Camera-type eye (tissue), 1 donor: Measurements from ENCODE around the gene AMACR.

- RAMPAGE, long total RNA, result no peak
Measured at GRCh38 chr5:18049318-18049549, 393.6 kb upstream of the H3Y1 start.

DNA sequence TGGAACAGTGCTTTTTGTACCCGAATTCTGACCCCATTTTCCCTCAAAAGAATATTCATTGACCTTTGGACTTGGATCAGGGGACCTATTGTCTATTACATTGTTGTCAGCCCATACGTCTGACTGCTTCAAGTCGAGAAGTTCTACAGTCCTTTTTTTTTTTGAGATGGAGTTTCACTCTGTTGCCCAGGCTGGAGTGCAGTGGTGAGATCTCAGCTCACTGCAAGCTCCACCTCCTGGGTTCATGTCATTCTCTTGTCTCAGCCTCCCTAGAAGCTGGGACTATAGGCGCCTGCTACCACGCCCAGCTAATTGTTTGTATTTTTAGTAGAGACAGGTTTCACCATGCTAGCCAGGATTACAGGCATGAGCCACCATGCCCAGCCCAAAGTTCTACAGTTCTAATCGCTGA, 1089.2 kb upstream of the H3Y1 start:
- RAMPAGE, long total RNA, result no peak

DNA sequence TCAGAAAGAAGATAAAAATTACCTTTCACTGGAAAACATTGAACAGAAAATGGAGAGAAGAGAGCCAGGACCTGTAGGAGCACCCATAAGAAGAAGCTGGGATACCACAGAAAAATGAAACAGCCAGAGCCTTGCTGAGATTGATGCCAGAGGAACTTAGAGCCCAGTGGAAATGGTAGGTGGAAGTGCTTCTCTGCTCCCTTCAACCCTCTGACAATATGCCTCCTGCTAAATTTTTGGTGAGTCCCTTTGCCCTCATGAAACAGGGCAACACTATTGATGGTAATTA, 803.9 kb downstream of the CDH18 start:
- RAMPAGE, long total RNA, result no peak

GRCh38 chr5:19288123-19288740, 699.8 kb downstream of the CDH18 start:
- RAMPAGE, long total RNA, result no peak

GRCh38 chr5:20575451-20575937, 587.5 kb upstream of the CDH18 start:
- RAMPAGE, long total RNA, result no peak

DNA sequence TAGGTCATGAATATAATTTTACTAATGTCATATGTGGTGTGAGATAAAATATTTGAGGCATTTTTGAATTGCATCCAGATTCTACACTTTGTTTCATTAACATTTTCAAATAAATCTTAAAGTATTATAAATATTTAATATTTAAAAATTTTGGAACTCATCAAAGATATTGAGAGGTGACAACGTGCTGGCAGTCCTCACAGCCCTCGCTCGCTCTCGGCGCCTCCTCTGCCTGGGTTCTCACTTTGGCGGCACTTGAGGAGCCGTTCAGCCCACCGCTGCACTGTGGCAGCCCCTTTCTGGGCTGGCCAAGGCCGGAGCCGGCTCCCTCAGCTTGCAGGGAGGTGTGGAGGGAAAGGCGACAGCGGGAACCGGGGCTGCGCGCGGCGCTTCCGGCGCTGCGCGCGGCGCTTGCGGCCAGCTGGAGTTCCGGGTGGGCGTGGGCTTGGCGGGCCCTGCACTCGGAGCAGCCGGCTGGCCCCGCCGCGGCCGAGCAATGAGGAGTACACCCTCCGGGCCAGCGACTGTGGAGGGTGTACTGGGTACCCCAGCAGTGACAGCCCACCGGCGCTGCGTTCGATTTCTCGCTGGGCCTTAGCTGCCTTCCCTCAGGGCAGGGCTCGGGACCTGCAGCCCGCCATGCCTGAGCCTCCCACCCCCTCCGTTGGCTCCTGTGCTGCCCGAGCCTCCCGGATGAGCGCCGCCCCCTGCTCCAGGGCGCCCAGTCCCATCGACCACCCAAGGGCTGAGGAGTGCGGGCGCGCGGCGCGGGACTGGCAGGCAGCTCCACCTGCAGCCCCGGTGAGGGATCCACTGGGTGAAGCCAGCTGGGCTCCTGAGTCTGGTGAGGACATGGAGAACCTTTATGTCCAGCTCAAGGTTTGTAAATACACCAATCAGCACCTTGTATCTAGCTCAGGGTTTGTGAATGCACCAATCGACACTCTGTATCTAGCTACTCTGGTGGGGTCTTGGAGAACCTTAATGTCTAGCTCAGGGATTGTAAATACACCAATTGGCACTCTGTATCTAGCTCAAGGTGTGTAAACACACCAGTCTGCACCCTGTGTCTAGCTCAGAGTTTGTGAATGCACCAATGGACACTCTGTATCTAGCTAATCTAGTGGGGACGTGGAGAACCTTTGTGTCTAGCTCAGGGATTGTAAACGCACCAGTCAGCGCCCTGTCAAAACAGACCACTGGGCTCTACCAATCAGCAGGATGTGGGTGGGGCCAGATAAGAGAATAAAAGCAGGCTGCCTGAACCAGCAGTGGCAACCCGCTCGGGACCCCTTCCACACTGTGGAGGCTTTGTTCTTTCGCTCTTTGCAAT, 444.0 kb downstream of the PRDM9 start:
- RAMPAGE, long total RNA, result no peak

DNA sequence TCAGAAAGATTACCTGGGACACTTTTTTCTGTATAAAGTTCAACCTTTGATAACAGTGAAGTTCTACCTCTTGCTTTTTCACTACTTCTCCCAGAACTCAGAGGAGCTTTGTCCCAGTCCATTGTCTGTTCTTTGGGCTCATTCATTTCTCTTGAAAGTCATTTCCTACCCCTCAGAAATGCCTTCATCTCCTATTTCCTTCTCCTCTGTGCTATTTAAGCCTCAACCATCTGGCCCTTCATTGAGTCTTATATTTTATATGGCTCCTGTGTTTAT, 16.4 kb upstream of the CDH10 start:
- RAMPAGE, long total RNA, result no peak

GRCh38 chr5:28062779-28063160, 1024.4 kb upstream of the CDH9 start:
- RAMPAGE, long total RNA, result no peak

DNA sequence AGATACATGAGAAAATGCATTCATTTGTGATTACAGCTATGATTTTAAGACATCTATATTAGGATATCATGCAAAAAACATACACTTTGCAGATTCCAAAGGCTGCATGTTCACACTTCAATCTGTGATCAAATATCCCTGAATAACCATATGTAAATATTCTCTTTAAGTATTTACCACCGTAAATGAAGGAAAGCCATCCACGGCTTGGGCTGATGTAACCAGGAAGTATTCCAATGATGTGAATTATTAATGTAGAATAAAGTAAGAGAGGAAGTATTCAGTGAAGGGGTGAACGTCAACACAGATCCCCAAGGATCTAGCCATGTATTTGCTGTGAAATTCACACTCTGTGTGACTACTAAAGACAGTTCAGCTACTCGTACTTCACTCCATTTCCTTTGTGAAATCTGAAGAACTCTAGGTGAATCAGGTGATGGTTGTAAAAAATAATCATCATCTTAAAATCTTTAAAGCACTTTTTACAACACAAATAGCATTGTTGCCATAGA, 75.2 kb downstream of the CDH6 start:
- RAMPAGE, long total RNA, result no peak

DNA sequence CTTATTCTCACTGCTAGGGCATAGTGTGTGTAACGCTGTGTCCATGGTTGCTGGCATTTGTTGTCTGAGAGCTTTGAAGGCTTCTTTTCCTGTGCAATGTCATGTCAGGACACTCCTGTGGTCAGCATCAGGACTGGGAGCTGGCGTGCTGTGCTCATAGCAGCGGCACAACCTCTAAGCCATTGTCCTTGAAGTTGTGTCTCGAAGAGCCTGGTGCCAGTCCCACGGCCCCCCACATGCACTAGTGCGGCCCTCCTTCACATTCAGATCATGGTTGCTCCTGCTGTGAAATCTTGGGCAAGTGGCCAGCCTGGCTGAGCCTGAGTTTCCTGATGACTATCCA, 32.4 kb downstream of the PDZD2 start:
- RAMPAGE, long total RNA, result no peak

DNA sequence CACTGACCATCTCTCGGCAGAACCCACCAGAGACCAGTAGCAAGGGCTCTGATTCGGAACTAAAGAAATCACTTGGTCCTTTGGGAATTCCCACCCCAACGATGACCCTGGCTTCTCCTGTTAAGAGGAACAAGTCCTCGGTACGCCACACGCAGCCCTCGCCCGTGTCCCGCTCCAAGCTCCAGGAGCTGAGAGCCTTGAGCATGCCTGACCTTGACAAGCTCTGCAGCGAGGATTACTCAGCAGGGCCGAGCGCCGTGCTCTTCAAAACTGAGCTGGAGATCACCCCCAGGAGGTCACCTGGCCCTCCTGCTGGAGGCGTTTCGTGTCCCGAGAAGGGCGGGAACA, 83.4 kb downstream of the GOLPH3 start:
- RAMPAGE, long total RNA, result no peak

- RAMPAGE, long total RNA, result no peak
Measured at GRCh38 chr5:32098192-32099008, 75.7 kb downstream of the GOLPH3 start.

- RAMPAGE, long total RNA, result no peak
Measured at GRCh38 chr5:32165271-32166306, 8.5 kb downstream of the GOLPH3 start.

DNA sequence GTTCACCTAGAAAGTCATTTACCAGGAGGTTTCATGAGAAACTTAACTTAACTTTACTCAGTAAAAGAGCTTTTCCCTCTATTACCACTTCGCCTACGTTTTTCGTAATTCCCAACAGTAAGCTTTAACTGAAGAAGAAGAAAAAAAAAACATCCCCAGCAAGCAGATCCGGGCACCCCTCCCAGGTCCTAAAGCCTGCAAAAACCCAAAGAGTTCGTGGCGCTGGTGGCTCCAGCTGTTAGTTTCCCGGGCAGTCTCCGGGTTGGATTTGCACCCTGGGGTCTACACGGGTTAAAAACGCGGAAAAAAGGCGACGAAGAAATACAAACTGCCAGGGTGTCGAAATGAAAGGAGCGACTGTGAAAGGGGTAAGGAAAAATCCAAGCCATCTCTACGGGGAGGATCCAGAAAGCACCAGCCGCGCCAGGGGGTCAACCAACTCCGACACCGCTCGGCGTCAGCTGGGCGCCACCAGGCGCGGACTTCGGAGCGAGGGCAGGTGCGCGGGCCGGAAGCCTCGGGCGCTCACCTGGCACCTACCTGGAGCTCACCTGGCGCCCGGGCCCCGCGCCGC, 826 bp downstream of the GOLPH3 start:
- RAMPAGE, long total RNA, result no peak

DNA sequence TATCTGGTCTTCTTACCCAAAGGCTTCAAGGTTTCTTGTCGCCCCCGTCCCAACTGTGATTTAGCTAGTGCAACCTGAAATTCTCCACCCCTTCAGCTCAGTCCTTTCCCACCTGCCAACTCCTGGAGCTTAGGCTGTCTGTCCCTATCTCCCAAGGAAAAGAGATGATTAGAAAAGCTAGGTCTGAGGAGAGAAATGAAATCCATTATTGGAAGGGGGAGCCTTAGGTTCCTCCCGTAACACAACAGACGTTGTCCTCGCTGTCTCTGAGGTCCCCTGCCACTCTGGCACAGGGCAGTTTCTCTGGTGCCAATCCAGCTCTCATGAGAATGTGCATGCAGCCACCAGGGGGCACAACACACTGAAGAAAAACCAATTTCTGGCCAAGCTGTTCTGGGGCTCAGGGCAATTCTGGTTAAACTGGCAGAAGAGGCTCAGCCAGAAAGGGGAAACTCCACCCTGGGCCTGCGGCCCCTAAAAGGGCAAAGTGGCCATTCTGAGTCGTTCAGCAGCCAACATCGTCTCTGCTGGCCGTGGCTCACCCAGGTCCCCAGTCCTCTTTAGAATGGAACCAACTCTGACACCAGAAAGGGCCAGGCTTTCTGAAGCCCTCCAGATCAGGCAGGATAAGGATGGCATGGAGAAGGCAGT, 58.3 kb upstream of the GOLPH3 start:
- RAMPAGE, long total RNA, result no peak

- RAMPAGE, long total RNA, result no peak
Measured at GRCh38 chr5:32388452-32388776, 56.1 kb downstream of the ZFR start.

DNA sequence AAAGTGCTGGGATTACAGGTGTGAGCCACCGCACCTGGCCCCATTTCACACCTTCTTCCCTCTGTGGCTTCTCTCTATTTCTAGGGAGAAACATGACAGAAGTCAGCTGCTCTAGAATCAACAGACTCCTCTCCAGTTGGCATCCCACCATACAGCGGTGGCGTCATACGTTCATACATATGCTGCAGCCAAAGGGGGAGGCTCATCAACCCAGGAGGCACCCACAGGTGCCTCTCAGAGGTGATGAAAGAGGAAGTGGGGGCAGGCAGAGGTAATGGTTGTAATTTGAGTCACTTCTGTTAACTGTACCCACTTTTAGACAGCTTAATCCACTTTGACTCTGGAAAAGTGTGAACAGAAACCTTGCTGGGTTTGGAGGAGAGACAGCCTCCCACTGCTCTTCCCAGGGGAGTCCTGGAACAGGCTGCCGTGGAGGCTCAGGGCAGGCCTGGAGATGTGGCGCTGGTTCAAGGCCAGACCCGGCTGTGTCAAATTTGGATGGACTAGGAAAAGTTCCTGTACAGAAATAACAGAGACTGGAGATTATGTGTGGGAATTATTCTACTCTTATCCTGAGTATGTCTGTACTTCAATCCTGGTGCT, 47.2 kb upstream of the SUB1 start:
- RAMPAGE, long total RNA, result no peak

- RAMPAGE, long total RNA, result no peak
Measured at GRCh38 chr5:33291405-33291860, 149.3 kb upstream of the TARS1 start.

GRCh38 chr5:33441952-33442388, 1.2 kb downstream of the TARS1 start:
- RAMPAGE, long total RNA, result no peak

DNA sequence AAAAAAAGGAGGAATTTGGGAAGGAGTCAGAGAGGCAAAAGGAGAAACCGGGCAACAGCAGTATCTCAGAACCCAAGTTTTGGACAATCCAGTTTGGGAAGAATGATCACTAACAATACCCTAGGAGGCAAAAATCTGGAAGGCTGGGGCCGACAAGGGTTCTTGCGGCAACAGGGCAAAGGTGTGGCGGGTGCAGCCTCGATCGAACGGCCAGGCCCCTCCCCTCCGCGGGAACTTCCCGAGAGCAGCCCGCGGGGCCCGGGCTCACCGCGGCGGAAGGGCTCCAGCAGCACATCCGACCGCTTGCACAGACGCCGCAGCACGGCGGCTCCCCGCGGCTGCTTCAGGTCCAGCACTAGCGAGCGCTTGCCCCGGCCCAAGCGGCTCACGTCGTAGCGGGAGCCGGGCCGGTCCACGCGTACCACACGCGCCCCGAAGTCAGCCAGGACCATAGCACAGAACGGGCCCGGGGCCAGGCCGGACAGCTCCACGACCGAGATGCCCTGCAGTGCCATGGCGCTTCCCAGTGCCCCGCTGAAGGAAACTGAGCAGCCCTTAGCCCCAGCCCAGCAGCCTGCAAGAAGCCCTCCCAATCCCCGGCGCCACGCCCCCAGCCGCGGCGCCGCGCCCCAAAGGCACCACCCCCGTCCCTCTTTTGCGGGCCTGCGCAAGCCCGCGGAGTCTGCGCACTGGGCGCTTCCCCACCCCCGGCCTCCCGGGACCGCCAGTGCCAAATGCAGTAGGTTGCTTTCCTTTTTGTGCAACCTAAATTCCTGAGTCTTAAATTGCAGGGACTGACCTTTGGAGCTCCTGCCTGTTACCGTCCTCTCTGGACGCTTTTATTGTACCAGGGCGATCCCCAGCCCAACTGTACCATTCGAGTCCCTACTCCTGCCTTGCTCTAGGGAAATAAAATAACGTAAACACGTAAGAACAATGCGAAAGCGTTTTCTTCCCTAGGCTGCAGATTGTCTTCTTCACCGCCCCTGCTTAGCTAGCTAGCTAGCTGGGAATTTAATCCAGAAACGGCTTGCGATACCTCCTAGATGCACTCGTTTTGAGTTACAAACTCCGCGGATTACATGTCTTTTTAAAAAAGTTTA, at the start of gene AMACR:
TSS of gene AMACR (minus strand) at position 546 of the 1,103 bp plus-strand sequence.
- RAMPAGE, long total RNA, result no peak